Measurements from ENCODE around the genes SEMA3B and RAD54L2.

DNA sequence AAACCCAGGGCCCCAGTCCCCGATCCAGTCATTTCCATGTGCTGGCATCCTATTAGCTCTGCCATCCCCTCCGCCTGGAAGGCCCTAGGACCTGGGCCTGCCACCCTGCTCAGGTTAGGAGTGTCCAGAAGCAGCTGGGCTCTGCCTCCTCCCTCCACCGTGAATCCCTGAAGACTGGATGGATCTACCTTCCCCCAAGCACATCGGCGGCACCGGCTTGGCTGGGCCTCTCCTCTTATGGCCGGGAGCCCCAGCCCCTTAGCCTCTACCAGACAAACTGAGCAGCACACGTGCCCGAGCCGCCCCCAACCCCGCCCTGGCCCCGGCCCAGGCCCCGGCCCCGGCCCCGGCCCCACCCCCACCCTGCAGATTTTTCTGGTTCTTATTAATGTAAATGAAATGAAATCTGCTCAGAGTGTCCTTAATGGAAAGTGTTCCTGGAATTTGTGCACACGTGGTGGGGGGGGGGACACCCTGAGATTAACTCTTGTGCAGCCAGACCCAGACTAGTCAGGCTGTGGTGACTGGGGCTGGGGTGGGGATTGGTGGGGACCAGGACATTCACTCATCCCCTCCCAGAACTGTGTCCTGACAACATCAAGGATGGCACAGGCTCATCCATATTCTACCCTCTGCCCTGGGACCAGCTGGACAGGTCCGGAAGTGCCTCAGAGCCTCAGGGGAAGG is 31.0 kb upstream of the SEMA3F start:
- PRO-cap, result no peak

- PRO-cap, result no peak
Measured at GRCh38 chr3:50194631-50195293, 3.4 kb downstream of the GNAT1 start.

DNA sequence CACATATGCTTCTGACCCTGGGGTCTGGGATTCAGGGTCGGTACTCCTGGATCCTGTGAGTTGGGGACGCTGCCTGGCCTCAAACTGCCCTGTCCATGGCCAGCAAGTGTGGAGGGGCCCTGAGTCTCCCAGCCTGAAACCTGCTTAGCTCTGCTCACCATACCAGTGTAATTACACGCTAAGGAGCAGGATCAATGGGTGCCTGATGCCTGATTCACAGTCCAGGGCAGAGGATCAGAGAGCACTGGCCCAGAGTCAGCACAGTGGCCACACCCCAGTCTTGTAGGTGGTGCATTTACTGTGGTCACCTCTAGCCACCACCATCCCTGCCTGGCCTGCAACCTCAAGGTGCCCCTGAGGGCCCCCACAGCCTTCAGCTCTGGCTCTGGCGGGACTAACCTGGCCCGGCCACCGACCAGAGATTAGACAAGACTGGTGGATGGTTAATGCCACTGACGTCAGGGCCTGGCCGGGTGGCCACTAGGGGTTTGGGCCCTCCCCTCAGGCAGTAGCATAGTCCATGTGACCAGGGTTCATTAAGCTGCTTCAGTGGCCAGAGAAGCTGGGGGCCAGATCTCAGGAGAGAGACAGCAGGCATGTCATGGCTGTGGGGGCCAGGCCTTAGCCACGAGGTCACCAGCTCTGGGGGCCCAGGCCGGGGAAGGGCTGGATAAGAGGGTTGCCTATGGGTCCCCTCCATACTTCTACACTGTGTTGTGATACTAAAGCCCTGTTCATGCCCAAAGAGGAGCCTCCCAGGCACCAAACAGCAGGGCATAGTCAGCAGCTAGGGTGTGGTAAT is 3.3 kb upstream of the SLC38A3 start:
- PRO-cap, result no peak

GRCh38 chr3:50203107-50203721 is 1.9 kb upstream of the SLC38A3 start:
- PRO-cap, result no peak

DNA sequence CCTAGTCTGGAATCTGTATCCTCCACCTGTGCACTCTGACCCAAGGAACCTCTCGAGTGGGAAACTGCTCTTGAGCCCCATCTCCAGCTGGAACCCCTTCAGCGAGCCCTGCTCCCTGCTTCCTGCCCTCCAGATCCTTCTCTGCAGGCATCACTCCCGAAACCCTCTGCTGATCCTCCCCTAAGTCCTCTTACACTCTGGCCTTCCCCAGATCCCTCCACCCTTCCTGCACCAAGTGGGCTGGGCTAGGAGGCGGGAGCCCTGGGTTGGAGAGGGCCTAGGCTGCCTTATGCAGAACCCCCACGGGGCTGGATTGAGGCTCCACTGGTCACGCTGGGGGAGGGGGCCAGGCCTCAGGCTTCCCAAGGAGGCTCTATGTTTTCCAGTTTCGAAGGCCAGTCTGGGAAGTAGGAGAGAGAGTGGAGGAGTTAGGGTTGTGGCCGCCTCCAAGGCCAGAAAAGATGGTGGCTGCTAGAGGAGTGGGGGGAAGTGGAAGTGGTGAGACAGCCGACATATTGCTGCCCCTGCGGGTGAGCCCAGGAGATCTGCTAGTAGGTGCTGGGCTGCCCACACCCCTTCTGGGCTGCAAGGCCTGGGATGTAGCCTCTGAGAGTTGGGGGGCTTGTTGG is 1.1 kb downstream of the GNAI2 start:
- PRO-cap, result bidirectional peak, plus-strand start at position 248 of the sequence, minus-strand start at position 165 of the sequence

GRCh38 chr3:50257302-50258048 is 11.5 kb upstream of the SEMA3B start:
- PRO-cap, result no peak

GRCh38 chr3:50260749-50261158 is 8.2 kb upstream of the SEMA3B start:
- PRO-cap, result no peak

- PRO-cap, result bidirectional peak, plus-strand start at chr3:50269230, minus-strand start at chr3:50268887
Measured at GRCh38 chr3:50268589-50269422, at the start of gene SEMA3B. Gene SEMA3B, plus strand, starts transcription at chr3:50269147.

GRCh38 chr3:50269598-50270347 is 826 bp downstream of the SEMA3B start:
- PRO-cap, result no peak

- PRO-cap, result no peak
Measured at GRCh38 chr3:50287214-50287627, 5.0 kb downstream of the IFRD2 start.

DNA sequence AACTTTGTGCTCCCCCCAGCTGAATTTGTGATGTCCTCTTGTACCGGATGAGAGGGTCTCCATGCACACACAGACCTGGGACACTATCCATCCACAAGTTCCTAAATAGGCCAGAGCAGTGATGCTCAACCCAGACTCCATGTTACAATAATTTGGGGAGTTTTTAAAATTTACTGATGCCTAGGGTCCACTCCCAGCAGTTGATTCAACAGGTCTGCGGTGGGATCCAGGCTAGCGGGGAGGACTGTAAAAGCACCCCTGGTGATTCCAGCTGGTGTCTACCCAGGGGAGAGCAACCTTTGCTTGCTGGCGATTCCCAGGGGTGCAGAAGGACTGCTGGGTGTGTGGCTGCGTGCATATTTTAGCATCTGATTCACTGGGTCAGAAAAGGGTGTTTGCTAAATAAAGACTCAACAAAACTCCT is 928 bp downstream of the RASSF1 start:
- PRO-cap, result no peak

GRCh38 chr3:50350356-50350545 is 324 bp downstream of the NPRL2 start:
- PRO-cap, result no peak

- PRO-cap, result no peak
Measured at GRCh38 chr3:50357411-50357995, 1.8 kb downstream of the TMEM115 start.

GRCh38 chr3:50547039-50547482 is 20.5 kb downstream of the C3orf18 start:
- PRO-cap, result unidirectional peak, plus-strand start at chr3:50547324

GRCh38 chr3:50611237-50611461 is 425 bp downstream of the CISH start:
- PRO-cap, result no peak

DNA sequence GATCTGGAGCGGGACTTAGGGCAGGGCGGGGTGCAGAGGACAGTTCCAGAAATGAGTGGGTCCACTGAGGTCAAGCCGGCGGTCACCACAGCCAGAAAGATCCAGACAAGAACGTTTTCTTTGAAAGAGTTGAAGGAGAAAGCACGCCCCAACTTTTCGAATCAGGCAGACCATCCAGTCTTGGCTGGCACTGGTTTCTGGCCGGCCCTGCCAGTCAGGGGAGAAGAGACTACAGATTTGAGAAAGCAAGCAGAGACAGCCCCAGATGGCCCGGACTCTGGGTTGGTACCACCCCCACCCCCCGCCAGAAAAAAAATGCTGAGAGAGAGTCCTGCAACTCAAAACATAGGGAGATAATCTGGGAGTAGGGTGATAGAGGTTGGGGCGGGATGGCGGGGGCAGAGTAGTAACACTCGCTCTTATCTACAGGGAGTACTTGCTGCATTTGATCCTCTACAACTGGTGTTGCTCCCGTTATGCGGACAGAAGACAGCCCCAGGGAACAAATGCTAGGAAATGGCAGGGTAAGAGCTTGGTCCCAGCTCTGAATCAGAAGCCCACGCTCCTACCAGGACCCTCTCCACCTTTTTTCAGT is 942 bp upstream of the CISH start:
- PRO-cap, result no peak

DNA sequence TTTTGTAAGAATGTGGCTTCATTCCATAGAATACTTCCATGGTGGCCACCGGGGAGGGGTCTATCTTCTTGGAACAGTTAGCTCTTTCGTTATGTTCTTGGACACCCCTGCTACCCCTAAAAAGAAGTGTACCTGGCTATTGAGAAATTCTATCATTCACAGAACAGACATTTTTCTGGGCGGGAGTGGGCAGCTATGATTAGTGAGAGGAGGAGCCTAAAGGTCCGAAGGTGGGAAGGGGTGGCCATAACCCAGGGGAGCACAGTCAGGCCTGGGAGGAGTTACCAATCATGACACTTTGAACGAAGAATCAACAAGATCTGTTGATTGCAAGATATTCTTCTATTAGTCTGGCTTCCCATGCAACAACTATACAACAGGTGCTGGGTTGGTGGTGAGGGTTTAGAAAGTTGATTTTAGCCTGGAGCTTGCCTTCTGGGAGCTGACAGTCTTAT is 1.3 kb upstream of the DOCK3 start:
- PRO-cap, result no peak

- PRO-cap, result no peak
Measured at GRCh38 chr3:50978517-50978931, 303.8 kb downstream of the DOCK3 start.

DNA sequence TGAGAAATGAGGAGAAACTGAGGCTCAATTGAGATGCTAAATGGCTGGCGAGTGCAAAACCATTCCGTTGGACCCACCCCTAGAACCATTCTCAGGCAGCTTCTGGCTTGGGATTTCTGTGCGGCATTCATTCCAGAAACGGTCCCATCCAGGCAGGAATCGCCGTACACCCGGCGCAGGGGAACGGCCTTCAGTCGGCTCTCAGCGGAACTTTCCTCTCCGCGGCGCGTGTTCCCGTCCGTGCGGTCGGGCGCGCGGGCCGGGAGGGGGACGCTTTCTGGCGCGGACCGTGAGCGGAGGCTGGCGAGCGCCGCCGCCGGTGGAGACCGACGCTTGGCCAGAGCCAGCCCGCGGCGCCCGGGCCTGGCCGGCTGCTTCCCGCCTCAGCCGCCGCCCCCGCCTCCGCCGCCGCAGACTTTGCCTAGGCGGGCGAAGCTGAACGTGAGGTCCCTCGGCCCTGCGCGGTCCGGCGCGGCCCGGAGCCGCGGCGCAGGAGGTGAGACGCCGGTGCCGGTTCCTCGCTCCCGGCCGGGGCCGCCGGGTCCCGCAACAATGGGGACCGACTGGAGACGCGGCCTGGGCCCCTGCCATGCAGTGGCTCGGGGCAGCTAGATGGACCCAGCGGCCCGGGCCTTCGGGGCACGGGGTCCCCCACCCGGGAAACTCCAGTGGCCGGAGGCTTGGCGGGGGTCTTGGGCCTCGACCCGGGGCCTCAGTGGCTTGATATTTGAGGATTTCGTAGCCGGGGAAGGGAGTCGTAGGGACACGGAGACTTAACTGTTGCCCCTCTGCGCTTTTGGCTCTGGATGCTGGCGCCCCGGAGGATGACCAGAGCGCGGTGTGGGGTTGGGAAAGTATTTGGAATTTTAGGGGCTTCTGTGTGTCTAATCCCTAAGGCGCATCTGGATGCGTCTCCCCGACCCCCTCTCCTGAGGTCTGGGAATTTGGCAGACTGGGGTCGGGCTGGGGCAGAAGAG is at the start of gene RAD54L2:
Gene RAD54L2, plus strand, starts transcription at position 300 of the 977 bp plus-strand sequence.
- PRO-cap, result bidirectional peak, plus-strand start at position 325 of the sequence, minus-strand start at position 161 of the sequence

DNA sequence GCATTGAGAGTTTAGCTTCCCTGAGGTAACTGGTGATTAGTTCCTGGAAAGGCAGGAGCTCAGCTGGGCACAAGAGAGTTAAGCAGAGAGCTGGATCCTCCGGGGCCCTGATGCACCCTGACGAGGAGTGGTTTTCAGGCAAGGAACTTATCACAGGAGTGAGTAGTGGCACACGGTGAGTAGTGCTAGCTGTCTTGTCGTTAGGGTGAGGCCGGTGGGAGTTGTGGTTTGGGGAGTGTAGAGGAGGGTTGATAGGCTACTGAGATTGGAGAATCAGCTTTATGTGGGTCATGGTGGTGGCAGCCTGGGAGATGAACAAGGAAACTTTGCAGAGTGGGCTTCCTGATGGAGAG is 854 bp downstream of the RAD54L2 start:
- PRO-cap, result no peak

Data from duodenum (tissue), 1 donor.